AG04449 (cell line): ENCODE measurements around a stretch of chr5.

DNA sequence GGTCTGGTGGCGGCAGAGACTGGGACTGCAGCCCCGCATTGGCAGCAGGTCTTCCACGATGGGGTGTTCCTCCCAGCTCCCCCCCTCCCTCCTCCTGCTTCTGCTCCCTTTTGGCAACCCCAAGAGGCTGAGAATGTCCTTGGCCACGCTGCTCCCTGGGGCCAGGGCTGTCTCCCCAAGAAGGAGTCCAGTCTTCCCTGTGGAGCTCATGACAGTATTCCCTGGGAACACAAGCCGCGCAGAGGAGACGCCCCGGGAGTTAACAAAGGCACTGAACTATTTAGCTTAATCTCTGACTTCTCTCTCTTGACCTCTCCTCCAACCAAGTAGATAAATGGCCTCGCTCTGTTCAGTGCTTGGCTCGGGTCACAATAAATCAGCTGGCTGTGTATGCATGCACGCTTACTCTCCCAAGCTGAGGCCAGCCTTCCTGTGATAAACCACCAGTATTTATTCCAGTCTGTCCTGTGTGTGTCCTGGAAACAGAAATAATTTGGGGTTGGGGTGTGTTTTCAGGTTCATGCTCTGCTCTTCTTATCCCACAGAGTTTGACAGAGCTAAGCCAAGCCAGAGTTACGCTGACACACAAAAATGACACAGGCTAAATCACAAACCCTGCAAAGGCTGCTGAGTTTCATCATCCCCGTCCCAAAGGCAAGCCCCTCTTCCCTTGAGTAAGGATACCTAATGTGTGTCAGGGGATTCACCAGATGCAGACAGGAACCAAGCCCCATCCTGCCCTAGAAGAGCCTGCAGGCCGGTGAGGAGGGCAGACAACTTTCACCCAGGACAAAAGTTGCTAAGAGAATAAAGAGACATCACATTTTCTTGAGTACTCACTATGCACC lies 83.8 kb upstream of the NEURL1B start:
- RRBS = no CpG with 5 or more reads among the region's 14 CpGs

DNA sequence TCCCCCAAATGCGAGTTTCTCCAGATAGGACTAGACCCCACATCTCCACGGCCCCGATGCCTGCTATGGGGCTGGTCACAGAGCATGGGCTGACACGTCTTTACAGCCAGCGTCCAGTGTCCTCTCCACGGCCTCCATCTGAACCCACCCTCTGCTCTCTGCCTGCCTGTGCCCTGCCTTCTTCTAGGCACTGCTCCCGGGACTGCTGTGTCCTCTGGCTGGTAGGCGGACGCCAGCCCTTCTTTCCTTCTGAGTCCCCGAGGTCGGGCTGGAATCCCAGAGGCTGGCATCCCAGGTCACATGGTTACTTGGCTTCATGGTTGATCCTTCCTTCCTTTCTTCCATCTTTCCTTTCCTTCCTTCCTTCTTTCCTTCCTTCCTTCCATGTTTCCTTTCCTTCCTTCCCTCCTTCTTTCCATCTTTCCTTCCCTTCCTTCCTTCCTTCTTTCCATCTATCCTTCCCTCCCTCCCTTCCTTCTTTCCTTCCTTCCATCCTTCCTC lies 67.0 kb upstream of the NEURL1B start:
- RRBS = no CpG with 5 or more reads among the region's 11 CpGs

GRCh38 chr5:172611971-172612568 lies 29.0 kb upstream of the NEURL1B start:
- RRBS = no CpG with 5 or more reads among the region's 9 CpGs

- RRBS = no CpG with 5 or more reads among the region's 9 CpGs
Observed at GRCh38 chr5:172643341-172643969, 2.4 kb downstream of the NEURL1B start.

DNA sequence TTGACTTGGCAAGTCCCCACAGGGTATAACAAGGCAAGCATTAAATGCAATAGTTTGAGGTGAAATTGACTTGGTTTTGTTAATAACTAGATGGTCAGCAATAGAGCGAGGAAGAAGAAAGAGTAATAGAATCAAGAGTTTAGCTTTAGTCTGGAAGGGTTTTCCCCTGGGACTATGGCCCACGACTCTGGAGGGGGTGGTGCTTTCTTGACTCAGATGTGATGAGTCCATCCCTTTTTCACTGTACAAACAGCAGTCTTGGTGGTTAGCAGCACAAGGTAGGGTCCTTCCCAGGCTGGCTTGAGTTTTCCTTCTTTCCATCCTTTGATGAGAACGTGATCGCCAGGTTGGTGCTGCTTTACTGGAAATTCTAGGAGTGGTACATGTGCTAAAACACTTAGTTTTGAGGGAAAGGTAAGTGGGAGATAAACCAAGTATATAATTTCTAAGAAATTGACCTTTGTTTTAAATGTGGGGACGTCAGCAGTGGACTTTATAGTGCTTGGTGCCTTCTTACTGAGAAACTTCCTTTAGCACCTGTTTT lies 11.7 kb downstream of the NEURL1B start:
- RRBS = no CpG with 5 or more reads among the region's 5 CpGs

GRCh38 chr5:172655777-172656312 lies 14.8 kb downstream of the NEURL1B start:
- RRBS = no CpG with 5 or more reads among the region's 14 CpGs

DNA sequence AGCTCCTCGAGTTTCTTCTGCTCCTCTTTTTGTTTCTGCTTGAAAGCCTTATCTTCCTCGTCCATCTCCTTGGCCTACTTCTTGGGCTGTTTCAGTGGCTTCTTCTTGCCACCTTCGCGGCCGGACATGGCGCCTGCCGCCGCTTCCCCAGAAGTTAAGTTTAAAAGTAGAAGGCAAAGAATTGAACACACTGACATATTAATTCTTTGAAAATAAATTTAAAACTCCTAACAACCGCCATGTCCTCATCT lies 15.4 kb downstream of the NEURL1B start:
- RRBS = no CpG with 5 or more reads among the region's 9 CpGs

- RRBS = 4% methylated on average over 1 of the region's 28 CpGs
Observed at GRCh38 chr5:172697250-172698034, 56.4 kb downstream of the NEURL1B start.

GRCh38 chr5:172749658-172750493 lies 21.1 kb downstream of the DUSP1 start:
- RRBS = no CpG with 5 or more reads among the region's 23 CpGs

- RRBS = 2% methylated on average over 9 of the region's 56 CpGs
Observed at GRCh38 chr5:172771293-172772015, 459 bp upstream of the DUSP1 start.

- RRBS = no CpG with 5 or more reads among the region's 6 CpGs
Observed at GRCh38 chr5:172773195-172773770, 2.3 kb upstream of the DUSP1 start.

DNA sequence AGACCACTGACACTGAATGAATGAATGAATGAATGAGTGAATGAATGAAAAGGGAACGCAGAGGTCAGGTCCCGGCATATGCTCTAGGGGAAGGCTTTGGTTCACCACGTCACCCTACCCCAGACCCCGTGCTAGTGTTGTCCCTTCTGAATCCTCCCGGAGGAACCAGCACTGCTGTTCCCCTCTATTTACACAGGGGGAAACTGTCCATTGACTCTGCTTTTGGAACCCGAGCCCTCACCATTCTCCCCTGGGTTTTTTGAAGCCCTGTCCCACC lies 1.0 kb upstream of the ERGIC1 start:
- RRBS = 96% methylated on average over 3 of the region's 6 CpGs

- RRBS = no CpG with 5 or more reads among the region's 4 CpGs
Observed at GRCh38 chr5:172835703-172835975, 1.6 kb downstream of the ERGIC1 start.

DNA sequence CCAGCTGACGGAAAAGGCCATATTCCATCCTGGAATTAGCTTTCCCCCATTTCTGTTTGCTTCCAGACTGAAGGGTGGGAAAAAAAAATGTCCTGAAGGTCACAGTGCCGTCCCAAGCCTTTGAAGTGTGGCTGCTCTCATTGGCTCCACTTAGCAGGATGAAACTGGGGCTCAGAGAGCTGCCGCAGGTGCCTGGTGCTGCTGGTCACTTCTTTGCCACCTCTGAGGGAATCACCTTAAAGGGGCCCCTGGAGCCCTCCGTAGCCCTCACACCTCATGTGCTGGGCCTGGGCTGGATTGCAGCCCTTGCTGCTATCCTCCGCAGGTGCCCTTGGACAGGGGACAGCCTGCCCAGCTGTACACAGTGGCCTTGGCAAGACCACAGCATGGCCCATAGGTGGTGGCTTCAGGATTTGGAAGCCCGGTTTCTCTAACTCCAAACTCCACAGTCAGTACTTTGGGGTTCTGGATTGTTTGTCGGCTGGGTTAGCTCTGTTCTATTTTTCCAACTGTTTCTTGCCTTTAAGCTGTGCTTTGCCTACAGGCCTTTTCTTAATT lies 25.4 kb downstream of the ERGIC1 start:
- RRBS = no CpG with 5 or more reads among the region's 7 CpGs

GRCh38 chr5:172896310-172896809 lies 62.3 kb downstream of the ERGIC1 start:
- RRBS = no CpG with 5 or more reads among the region's 8 CpGs

DNA sequence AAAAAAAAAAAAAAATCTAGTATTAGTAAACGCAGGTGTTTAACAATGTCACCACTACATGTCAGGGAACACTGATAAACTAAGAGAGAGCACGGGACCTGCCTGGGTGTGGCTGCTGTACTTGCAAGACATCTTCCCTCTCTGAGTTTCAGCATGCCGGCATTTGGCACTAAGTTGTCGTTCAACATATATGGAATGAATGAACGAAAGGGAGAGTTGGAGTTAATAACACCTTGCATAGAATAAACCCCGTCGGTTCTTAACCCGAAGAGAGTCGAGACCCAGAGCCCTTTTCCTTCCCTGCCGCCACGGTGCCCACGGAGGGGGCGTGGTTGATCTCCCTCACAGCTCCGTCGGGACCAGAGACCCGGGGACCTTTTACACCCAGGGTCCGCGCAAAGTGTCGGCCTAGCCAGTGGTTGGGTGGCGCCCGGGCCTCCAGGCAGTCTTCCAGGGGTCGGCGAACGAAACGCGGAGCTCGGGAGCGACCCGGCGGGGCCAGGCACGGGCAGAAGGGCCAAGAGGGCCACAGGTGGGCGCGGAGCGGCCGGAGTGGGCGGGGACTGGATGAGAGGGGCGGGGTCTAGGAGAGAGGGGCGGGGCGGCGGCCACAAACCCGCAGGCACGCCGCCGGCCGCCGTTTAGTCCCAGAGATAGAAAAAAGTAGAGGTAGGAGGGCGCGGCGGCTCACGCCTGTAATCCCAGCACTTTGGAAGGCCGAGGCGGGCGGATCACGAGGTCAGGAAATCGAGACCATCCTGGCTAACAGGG lies 769 bp upstream of the RPL26L1 start:
- RRBS = 7% methylated on average over 29 of the region's 55 CpGs

DNA sequence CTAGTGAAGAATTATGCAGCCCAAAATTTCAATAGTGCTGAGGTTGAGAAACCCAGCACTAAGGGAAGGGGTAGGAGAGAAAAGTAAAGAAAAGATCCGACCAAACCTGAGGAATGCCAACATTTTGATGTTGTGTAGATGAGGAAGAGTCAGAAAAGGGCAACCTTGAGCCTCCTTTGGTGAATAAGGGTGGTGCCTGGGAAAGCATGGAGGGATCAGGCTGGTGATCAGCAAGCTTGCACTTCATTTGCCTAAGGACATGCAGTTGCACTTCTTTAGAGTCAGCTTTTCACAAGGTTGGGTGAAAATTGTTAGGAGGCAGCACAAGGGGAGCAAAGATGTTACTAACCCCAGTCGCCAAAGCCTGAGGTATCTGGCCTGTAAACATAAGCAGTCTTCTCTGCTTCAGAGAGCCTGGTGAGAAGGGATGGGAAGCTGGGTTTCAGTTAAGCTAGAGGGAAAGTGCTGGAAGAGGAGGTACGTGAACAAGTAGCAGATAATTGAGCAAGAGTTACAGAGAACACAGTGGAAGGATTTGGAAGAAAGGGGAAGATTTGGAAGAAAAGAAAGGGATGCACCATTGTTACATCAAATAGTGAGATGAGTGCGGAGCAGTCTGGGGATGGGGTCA lies 20.5 kb downstream of the ATP6V0E1 start:
- RRBS = no CpG with 5 or more reads among the region's 4 CpGs

DNA sequence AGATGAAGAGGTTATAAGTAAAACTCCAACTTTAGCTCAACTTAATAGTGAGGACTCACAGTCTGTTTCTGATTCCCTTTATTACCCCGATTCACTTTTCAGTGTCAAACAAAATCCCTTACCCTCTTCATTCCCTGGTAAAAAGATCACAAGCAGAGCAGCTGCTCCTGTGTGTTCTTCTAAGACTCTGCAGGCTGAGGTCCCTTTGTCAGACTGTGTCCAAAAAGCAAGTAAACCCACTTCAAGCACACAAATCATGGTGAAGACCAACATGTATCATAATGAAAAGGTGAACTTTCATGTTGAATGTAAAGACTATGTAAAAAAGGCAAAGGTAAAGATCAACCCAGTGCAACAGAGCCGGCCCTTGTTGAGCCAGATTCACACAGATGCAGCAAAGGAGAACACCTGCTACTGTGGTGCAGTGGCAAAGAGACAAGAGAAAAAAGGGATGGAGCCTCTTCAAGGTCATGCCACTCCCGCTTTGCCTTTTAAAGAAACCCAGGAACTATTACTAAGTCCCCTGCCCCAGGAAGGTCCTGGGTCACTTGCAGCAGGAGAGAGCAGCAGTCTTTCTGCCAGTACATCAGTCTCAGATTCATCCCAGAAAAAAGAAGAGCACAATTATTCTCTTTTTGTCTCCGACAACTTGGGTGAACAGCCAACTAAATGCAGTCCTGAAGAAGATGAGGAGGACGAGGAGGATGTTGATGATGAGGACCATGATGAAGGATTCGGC lies 34.6 kb downstream of the CREBRF start:
- RRBS = no CpG with 5 or more reads among the region's 6 CpGs

- RRBS = no CpG with 5 or more reads among the region's 16 CpGs
Observed at GRCh38 chr5:173331825-173332312, 3.7 kb upstream of the STC2 start.

- RRBS = no CpG with 5 or more reads among the region's 16 CpGs
Observed at GRCh38 chr5:173408624-173409103, 80.5 kb upstream of the STC2 start.